Fibroblast of the aortic adventitia (primary cell): ENCODE data around the genes PGAP1, SPATS2L and AOX1.

DNA sequence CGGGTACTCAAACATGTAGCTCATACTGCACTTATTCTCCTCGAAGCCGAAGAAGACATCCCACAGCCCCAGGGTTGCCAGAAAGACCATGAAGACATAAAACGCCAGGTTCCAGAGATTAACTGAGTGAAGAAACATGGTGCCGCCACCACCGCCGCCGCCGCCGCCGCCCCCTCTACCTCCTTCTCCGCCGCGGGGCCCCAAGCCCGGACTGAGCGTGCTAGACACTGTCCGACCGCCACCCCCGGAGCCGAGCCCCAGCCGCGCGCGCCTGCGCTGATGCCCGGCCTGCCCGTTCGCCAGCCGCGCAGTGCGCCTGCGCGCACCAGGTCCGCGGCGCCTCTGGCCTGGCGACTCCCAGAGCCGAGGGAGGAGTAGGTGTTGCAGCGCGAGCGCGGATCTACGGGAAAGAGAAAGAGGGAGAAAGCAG lies at the start of gene PGAP1:
PGAP1 (minus strand) TSS at position 229 of the 430 bp plus-strand sequence.
- CAGE, long polyA plus RNA: no peak

GRCh38 chr2:197216384-197217054 lies 94.1 kb downstream of the ANKRD44 start:
- CAGE, long polyA plus RNA: no peak

- CAGE, long polyA plus RNA: no peak
Observed at GRCh38 chr2:197250026-197250547, 60.5 kb downstream of the ANKRD44 start.

DNA sequence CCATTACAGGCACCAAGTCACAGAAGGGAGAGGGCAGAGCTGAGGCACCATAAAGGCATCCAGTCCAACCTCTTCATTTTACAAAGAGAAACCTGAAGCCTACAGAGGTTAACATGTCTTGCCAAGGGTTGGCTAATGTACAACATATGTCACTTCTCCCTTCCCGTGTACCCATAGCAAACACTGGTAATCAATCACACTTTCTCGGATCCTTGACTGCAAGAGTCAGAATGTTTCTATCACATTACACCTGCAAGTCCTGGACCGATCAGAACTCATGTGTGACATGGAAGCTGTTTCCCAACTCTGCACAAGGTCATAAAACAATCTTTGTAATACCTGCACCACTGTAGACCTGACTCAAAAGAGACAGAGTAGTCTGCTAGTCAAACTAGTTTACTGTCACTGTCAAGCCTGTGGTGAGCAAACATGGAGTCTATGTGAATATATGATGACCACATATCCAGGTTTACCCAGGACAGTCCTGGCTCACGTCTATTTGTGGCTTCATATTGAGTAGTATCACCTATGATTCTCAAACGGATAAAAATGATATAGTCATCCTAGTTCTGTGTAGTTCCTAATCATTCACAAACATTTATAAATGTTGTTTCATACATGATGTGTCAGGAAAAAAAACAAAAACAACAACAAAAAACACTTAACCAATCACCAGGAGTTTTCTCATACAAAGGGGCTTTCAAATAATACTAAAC lies 5.9 kb downstream of the ANKRD44 start:
- CAGE, long polyA plus RNA: no peak

- CAGE, long polyA plus RNA: no peak
Observed at GRCh38 chr2:197647917-197648560, 27.3 kb downstream of the RFTN2 start.

GRCh38 chr2:199418863-199419510 lies 38.8 kb downstream of the SATB2 start:
- CAGE, long polyA plus RNA: no peak

DNA sequence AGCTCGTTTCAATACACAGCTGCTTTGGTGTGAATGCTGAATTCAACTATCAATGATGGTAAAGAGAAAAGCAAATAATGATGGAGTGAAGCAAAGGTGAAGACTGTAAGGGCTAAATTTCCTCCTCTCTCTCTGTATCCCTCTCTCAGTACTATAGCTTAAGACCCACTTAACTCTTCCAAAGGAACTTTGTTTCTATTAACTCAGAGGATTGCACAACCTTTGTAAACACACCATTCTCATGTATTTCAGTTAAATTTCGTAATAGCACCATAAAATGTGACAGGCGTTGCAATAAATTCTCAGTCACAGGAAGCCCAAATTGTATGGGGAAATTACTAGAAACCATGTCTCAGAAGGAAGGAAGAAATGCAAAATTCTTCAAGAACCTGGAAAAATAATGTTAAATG lies 112.3 kb downstream of the FTCDNL1 start:
- CAGE, long polyA plus RNA: no peak

- CAGE, long polyA plus RNA: no peak
Observed at GRCh38 chr2:199926249-199927287, 15.5 kb downstream of the C2orf69 start.

- CAGE, long polyA plus RNA: no peak
Observed at GRCh38 chr2:199971741-199972737, 16.7 kb downstream of the MAIP1 start.

DNA sequence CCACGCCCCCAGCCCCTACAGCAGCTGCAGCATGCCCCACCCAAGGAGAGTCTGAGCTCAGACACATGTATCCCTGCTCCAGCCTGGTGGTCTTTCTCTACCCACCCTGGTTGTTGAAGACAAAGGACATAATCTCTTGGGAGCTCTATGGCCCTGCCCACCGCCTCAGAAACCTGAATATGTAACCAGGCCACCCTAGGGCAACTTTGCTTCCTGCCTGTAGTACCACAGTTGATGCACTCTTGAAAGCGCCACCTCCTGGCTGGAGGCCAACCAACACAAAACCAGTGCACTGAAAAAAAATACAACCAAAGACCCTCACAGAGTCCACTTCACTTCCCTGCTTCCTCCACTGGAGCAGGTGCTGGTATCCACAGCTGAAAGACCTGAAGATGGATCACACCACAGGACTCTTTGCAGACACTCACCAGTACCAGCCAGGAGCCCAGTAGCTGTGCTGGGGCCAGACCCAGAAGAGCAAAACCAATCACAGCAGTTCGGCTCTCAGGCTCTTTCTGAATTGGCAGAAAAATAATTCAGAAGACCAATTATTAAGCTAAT lies 106.5 kb upstream of the SPATS2L start:
- CAGE, long polyA plus RNA: no peak

DNA sequence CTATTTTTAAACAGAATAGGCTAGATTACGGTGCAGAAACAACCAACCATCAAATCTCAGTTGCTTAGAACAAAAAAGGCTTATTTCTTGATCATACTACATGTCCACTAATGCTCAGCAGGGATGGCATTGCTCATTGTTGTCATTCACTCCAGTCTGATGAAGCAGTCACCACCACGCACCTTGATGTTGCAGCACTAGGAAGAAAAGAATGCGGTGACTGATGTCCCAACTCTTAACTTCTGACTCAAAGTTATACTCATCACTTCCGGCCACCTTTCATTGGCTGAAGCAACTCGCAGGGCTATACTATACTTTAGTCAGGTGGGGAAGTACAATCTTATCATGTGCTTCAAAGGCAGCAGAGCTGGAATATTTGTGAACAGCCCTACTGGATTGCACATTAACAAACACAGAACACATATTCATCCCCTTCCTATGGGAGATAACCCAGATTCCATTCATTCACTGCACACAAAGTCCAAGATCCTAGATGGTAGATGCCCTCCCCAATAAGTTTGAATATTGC lies 3.6 kb upstream of the SPATS2L start:
- CAGE, long polyA plus RNA: no peak

GRCh38 chr2:200305831-200306751 lies at the start of gene SPATS2L:
Gene SPATS2L (plus strand): TSS chr2:200306693.
- CAGE, long polyA plus RNA: no peak

DNA sequence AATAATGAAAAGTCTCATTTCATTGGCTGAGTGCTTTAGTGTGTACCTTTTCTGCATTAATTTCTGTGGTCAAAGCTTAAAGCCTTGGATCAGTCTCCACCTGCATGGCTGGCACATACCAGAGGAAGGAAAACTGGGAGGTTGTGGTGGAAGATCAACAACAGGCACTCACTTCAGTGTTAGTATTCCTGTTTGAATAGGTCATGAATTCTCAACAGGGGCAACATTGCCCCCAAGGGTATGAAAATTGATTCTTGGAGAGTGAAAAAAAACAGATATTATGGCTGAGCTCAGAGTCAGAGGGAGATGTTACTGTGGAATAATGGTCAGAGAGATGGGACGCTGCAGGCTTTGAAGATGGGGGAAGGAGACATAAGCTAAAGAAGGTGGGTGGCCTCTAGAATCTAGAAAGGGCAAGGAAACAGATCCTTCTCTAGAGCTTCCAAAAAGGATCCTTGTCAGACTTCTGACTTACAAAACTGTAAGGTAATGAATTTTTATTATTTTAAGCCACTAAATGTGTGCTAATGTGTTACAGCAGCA lies 57.3 kb downstream of the SPATS2L start:
- CAGE, long polyA plus RNA: no peak

- CAGE, long polyA plus RNA: no peak
Observed at GRCh38 chr2:200477534-200478496, 32.1 kb downstream of the KCTD18 start.

GRCh38 chr2:200585637-200586465 lies at the start of gene AOX1:
Gene AOX1 (plus strand): TSS chr2:200586014.
- CAGE, long polyA plus RNA: no peak

DNA sequence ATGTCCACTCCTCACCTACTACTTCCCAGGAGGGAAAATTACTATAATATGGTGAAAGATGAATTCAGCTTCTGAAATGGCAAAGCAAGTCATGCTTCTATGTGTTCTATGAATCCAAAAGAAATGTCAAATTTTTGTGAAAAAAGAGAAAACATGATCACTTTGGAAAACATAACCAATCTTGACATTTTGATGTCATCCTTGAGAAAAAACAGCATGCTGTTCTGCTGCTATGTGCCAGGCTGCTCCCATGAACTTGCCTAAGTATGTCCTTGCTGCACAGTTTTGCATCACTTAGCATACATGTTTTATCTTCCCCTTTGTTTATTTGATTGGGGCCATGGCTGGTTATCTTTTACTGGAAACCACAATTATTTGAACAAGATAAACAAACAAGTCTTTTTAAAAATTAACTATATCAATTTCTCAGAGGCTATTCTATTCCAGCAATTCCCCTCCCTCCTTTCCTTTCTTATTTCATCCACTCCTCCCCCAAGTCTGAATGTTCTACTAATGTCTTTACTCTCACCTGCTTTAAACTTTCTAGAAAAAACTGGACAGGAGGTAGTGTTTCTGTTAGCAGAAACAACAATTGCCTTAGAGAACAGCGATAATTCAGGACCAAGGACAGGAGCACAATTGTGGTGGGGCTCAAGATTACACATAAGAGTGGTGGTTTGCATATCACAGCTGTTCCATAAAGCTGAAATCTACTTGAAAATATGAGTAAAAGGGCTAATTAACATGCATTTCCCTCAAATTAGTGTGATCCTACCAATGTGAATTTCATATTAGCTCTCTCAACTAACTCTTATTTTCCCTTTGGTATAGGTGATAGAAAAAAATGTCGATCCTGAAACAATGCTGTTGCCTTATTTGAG lies 6.7 kb downstream of the AOX1 start:
- CAGE, long polyA plus RNA: no peak

GRCh38 chr2:200620933-200621401 lies 35.2 kb downstream of the AOX1 start:
- CAGE, long polyA plus RNA: no peak

- CAGE, long polyA plus RNA: no peak
Observed at GRCh38 chr2:200633061-200633508, 47.3 kb downstream of the AOX1 start.

DNA sequence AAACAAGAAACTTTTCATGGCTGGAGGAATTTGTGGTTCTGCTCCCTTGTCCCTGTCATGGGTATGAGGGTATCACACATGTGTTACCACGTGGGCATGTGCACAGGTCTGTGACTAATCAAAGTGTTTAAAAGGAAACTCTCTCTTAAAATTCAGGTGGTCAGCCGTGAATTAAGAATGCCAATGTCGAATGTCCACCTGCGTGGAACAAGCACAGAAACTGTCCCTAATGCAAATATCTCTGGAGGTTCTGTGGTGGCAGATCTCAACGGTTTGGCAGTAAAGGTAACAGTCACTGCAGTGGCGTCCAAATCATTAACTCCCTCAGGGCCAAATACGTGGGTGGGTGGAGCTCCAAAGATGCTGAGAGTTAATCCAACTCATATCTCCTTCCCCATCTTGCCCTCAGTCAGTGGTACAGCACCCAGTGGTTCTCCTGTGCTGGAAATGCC lies 73.2 kb downstream of the AOX1 start:
- CAGE, long polyA plus RNA: no peak

- CAGE, long polyA plus RNA: no peak
Observed at GRCh38 chr2:200786750-200787268, 24.9 kb upstream of the BZW1 start.